ENCODE measurements around the gene URI1.

GRCh38 chr19:29845510-29846206, 33.9 kb downstream of the CCNE1 start:
- PRO-cap = unidirectional peak, minus-strand start at chr19:29845684; unidirectional peak, minus-strand start at chr19:29845831

- PRO-cap = bidirectional peak, plus-strand start at chr19:29942321, minus-strand start at chr19:29942154; unidirectional peak, minus-strand start at chr19:29942747
Measured at GRCh38 chr19:29942064-29943183, at the start of gene URI1. Gene URI1 (plus strand): TSS chr19:29942239.

DNA sequence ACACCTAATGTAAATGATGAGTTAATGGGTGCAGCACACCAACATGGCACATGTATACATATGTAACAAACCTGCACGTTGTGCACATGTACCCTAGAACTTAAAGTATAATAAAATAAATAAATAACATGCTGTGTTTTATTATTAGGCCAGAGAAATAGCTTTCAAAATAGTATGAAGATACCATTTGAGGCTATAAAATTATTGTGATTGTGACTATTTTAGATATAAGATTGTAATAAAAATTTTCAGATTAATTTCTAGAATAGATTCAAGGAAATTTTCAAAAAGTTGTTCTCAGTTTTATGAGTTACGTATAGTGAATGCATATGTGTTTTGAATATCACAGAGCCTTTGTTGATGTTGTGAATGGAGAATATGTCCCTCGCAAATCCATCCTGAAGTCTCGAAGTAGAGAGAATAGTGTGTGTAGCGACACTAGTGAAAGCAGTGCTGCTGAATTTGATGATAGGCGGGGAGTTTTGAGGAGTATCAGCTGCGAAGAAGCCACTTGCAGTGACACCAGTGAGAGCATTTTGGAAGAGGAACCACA, 70.0 kb downstream of the URI1 start:
- PRO-cap = no peak

- PRO-cap = unidirectional peak, minus-strand start at chr19:30161337
Measured at GRCh38 chr19:30161250-30161449, 211.0 kb upstream of the ZNF536 start.

GRCh38 chr19:30223261-30224157, 148.7 kb upstream of the ZNF536 start:
- PRO-cap = no peak

DNA sequence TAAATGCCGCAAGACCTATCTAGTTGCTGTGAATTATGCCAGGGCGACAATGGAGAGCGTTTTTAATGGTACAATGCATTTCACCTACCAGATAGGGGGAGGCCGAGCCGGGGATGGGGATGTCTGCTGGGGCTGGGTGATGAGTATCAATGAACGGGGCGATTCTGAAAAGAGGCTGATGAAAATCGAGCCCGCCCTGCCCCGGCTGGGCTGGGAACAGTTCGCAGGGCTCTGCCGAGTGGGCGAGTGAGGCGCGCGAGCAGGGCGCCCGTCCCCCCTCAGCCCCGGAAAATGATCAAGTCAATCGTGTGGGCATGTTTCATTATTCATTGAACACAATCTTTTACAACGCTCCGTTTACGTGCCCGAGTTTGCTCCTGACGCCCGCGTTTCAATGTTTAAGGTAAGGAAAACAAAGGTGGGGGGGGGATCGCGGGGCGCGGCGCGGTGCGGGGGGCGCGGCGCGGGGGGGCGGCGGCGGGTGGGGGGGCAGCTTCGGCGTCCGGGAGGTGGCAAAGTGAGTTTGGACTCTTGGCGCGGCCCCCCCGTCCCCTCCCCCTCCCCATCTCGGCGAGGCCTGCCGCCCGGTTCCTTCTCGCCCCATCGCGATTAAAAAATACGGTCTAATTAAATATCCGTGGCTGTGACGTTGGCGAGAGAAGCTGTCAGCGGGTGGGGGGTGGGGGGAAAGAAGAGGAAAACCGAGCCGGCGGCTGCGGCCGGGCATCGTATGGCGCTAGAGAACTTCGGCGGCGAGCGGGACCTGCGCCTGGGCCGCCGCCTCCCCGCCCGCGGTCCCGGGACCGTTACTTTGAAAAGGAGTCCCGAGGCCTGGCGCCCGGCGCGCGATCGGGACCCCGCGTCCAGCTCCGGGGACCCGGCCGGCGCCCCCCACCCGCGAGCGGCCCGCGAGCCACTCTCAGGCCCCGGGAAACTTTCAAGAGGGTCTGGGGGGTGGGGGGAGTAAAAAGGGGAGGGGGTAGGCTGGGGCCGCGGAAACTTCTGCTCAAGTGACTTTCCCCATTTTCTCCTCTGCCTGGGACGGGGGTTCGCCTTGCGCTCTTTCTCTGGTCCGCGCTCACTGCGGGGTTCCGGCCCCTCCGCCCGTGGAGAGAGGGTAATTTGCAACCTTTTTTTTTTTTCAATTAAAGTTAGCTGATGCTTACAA, 146.5 kb upstream of the ZNF536 start:
- PRO-cap = no peak

- PRO-cap = no peak
Measured at GRCh38 chr19:30305472-30305737, 66.8 kb upstream of the ZNF536 start.

GRCh38 chr19:30387298-30387711, 15.1 kb downstream of the ZNF536 start:
- PRO-cap = no peak

DNA sequence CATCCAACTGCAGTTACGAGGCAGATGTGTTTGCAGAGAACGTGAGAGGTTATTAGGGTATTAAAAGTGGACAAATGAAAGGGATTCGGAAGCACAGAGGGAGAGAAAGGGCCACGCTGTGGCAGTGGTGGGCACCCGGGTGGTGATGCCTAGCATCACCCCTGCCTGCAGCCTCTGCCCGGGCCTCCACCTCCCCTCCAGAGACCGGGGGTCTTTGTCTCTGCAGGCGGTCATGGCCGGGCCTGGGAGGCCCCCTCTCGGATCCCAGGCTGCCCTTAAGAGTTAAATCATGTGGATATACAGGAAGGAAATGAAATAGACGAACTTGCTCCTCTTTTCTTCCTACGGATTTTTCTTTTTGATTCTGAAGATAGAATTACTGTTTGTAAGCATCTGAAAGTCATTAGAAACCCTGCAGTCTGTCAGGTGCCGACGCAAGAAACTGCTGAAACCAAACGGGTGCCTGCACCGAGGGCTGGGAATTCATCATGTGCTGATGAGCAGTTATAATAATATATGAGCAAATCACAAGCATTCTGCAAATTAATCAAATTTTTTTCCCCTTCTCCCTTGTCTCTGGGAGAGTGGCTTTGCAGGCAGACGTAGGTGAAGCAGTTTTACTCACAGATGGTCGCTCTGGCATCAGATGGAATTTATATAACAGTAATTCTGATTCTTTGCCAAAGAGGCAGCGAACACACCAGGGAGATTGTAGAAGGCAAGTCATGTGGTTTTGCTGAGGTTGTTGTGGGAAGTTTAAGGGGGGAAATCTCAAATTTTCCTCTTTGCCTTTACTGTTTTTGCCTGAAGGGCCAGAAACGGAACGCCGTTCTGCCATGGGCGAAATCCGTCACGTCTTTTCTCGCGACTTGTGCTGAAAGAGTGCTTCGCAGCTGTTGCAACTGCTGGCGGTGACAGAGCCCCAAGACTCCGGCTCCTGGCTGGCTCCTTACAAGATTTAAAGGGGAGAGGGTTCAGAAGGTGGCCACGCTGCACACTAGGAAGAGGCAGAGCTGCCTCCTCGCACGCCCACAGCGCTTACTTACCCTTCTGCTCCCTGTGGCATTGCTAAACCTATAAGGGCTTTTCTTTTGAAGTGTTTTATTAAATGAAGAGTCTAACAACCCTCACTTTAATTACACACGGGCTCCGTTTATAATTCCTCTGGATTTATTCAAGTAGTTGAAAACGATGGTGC, 320.0 kb downstream of the ZNF536 start:
- PRO-cap = no peak

- PRO-cap = no peak
Measured at GRCh38 chr19:30826429-30826902, 454.3 kb downstream of the ZNF536 start.

DNA sequence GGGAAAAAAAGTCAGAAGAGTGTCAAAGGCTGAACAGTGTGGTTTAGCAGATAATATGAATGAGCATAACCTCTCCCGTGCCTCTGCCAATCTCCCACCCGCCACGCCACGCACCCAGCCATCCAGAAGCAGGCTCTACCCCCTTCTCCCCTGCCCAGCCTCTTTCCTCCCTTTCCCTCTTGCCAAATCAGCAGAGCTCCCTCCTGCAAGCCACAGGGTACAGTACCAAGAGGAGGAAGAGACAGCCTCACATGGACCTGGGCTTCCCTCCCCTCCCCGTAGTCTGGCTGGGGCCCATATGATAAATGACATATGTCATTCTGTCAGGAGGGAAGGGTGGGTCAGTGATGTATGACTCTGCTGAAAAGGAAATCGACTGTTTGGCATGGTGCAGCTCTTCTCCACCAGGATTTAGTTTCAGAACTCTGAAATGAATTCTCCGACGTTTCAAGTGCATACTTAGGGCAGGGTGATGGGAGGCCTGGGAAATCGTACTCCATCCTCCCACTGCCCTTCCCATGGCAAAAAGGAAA, 9.9 kb downstream of the TSHZ3 start:
- PRO-cap = no peak

DNA sequence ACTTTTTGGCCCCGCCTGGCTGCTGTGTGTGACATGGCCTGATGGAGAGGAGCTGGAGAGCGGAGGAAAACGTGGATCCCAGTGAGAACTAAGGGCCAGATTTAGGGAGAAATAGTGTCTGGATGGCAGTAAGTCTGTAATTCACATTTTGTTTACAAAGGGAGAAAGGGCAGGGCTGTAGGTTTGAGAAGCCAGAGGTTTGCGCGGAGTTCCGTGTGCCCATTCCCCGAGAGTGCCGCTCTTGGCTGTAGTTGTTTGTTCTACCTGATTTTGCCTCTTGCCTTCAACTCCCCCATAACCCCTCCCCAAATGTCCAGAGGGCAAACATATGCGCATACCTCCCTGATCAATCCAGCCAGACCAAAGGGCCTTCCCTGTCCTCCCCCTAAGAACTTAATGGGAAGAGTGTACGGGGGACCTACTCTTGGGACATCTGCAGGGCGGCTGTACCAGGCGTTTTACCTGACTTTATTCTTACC, 3.3 kb upstream of the TSHZ3 start:
- PRO-cap = no peak

DNA sequence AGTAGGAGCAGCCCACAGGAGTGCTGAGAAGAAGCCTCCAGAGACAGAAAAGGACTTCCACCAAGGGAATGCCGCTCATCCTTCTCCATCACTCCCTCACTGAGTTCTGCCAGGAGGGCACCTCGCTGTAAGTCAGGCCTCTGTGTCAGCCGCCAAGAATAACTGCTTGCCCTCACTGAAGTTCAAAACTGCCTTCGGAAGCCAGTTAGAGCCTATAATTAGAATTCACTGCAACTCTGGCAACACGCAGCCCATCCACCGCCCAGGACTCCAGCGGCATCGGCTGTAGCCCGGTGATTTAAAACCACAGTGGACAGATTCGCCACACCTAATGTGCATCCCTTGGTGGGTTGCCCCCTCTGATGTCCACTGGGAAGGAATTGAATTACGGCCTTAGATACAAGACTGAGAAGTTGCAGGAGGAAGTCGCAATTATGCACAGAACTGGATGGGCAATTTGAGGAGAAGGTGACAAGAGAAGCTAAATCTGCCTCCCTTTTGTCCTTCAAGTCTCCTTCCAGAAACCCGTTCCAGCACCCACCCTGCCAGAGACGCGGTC, 281.7 kb upstream of the ZNF507 start:
- PRO-cap = no peak

GRCh38 chr19:32318800-32319383, 26.5 kb upstream of the ZNF507 start:
- PRO-cap = no peak

DNA sequence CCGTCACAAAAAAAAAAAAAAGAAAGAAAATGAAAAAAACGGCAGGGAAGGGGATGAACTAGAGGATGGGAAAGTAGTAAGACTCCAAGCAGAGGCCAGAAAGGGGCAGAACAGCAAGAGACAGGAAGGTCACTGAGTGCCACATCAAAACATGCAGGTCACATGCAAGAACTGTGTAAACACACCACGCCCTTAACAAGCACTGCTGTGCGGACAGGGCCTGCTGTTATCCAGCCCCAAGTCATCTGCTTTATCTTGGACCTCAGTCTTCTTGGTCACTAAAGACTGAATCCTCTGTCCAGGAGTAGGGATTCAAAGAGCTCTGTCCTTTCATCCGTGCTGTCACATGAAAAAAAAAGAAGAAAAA, 5.0 kb downstream of the ANKRD27 start:
- PRO-cap = no peak

- PRO-cap = unidirectional peak, minus-strand start at chr19:32918280
Measured at GRCh38 chr19:32918007-32918713, 48.6 kb upstream of the SLC7A9 start.

DNA sequence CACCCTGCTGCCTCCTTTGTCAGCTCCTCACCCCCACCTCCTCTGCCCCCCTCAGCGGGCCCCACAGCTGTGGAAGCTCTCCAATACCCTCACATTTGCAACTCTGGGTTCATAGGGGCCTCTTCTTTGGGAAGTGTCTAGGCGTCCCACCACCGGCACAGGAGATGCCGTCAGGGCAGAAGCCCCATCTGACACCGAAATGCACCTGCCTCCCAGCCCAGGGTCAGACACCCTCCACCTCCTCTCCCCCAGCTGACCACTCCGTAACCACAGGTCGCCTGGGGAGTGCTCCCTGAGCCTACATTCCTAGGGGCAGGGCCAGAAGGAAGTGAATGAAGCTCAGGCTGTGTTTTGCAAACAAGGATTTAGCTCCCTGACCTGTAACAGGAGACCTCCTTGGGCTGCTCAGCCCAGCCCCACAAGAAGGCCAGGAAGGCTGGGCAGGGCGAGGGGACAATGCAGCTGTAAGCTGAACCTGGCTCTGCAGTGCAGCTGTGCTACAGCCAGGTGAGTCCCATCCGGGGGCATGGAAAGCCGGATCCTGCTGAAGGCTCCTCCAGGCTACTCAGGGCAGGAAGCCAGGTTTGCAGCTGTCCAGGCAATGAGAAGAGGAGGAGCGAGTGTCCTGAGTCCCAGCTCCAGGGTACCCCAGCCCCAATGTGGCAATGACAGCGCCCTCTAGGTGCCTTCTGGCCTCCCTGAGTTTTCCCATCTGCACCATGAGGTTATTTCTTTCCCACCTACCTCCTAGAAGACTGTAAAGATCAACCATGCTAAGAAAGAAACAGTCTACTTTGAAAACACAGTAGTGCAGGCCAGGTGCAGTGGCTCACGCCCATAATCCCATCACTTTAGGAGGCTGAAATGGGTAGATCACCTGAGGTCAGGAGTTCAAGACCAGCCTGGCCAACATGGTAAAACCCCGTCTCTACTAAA, 42.1 kb downstream of the RHPN2 start:
- PRO-cap = no peak

DNA sequence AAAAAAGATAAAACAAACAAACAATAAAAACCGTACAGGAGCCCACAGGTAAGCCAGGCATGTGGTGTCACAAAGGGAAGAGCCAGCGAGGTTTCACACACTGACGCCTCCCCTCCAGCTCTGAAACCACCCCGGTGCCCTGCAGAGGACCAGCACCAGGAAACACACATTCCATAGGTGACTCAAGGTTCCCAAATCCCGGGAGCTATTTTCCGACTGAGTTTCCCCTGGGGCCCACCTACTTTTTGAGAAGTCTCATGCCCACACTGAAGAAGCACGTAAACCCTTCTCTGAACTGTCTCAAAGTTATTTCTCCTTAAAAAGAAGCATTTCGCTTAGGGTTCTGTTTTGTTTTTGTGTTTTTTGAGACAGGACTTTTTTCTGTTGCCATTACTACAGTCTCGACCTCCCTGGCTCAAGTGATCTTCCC, 40.2 kb downstream of the RHPN2 start:
- PRO-cap = no peak

- PRO-cap = no peak
Measured at GRCh38 chr19:33063232-33064183, 1.2 kb downstream of the RHPN2 start.

GRCh38 chr19:33276165-33276527, 26.2 kb downstream of the CEBPA start:
- PRO-cap = no peak